ReNcell CX (cell line): ENCODE measurements around a stretch of chr22.

GRCh38 chr22:32074260-32074534 is 31.1 kb downstream of the SLC5A1 start:
- PRO-cap, result no peak

GRCh38 chr22:32334812-32335118 is 22.9 kb upstream of the RFPL3 start:
- PRO-cap, result no peak

- PRO-cap, result no peak
Observed at GRCh38 chr22:32354857-32355211, 2.8 kb upstream of the RFPL3 start.

GRCh38 chr22:32478862-32479335 is 4.3 kb downstream of the FBXO7 start:
- PRO-cap, result no peak

DNA sequence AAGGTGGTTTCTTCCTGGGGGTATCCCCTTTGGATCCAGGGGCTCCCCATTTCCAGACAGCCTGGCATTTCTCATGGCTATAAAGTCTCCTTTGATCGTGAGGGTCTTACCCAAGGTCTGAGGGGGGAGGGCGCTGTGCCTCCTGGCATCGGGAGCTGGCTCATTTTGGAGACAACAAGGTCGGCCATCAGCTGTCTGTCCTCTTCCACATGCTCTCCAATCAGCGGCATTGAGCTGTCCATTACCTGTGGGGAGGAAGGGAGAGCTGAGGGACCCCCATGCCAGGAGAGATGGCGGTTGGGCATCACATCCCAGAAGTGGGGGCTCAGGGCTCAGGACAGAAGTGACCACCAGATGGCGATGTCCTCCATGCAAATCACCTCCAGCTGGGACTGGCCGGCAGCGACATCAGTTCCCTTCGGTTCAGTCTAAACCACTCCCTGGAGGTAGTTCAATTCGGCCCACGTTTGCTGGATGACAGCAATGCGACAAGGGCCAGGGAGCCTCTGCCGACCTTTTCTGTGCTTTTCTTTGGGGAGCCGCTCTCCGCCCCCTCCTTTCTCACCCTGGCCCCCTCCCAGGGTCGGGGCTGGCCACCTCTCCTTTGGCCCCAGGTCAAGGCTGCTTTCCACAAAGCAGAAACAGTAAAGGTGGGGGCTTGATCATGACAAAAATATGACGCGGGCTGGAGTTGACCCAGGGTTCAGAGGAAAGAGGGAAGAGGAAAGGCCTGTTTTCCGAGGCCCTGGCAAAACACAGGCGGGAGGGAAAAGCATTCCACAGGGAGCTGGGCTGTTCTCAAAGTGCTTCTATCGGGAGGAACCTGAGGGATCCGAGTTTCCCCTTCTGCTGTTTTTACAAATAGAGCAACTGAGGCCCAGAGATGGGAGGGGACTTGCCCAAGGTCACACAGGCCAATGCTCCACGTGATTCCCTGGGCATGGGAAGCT is 54.4 kb downstream of the FBXO7 start:
- PRO-cap, result unidirectional peak, plus-strand start at position 460 of the sequence

- PRO-cap, result no peak
Observed at GRCh38 chr22:32542485-32543536, 68.2 kb downstream of the FBXO7 start.

GRCh38 chr22:32623889-32624304 is 149.3 kb downstream of the FBXO7 start:
- PRO-cap, result no peak

DNA sequence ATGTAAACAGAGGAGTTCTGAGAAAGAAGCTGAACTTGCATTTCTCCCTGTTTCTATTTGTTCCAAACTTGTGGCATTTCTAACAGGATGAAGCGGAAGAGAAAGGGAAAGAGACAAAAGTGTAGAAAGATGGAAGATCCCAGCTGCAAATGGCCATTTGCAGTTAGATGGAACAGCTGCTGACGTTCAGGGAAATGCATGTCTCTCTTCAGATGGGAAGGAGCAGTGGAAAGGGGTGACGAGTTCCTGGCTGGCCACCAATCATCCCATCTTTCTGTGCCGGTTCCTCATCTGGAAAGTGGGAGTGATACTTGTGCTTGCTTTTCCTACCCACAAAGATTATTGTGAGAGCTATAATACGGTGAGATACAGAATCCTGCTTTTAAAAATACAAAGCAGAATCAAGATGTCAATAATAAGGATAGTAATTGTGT is 1.3 kb upstream of the TIMP3 start:
- PRO-cap, result no peak

- PRO-cap, result no peak
Observed at GRCh38 chr22:32800593-32801228, 794 bp upstream of the TIMP3 start.

DNA sequence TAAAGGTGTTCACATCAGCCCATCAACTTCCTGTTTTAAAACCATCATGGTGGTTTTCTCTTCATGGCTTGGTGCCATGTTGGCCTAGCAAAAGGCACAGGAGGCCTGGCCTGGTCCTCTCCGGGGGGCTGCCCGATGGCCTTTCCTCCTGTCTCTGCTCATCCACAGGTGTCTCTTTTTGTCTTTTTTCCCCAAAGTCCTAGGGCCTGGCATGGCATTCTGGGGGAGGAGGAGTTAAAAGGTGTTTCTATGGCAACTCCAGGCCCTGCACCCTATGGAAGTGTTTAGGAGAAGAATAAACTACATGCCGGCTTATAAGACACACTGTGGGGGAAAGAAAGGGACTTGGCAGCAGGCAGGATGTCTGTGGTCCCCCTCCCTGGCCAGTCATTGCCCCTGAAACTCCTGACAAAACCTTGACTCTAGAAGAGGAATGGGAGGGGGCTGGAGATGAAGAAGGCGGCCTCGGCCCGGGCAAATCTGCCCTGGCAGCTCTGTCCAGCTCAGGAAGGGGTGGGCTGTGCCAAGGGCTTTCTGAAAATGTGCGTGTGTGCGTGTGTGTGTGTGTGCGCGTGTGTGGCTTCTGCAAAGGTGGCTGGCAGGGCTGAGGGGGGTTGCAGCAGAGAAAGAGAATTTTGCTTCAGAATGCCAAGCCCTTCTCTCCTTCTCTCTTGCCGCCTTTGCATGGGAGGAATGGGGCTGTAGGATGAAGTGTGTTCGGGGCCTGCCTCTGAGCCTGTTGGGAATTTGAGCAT is 3.1 kb downstream of the TIMP3 start:
- PRO-cap, result no peak

DNA sequence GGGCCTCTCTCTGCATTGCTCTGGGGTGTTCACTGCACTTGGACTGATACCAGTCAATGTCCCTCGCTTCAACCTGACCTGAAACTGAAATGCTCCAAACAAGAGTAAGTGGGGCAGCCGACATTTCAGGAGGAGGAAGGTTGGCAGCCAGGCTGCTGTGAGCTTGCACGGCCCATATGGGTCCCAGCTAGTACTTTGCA is 28.3 kb downstream of the TIMP3 start:
- PRO-cap, result no peak

- PRO-cap, result no peak
Observed at GRCh38 chr22:32854096-32855047, 52.9 kb downstream of the TIMP3 start.

DNA sequence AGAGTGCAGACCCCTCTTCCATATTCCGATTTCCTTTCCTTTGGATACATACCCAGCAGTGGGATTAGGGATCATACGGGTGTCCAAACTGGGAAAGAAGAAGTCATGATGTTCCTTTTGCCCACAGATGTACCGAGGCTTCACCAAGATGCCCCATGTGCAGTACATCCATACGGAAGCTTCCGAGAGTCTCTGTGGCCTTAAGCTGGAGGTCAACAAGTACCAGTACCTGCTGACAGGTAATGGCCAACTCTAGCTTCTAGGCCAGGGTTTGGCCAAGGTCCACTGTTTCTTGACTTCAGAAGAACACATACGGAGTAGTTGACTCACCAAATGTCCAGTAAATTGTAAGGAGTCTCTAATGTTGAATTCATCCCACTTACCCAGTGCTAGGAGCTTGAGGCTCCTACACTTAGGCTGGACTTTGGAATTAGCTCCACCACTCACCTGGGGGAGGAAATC is 55.6 kb downstream of the TIMP3 start:
- PRO-cap, result no peak

DNA sequence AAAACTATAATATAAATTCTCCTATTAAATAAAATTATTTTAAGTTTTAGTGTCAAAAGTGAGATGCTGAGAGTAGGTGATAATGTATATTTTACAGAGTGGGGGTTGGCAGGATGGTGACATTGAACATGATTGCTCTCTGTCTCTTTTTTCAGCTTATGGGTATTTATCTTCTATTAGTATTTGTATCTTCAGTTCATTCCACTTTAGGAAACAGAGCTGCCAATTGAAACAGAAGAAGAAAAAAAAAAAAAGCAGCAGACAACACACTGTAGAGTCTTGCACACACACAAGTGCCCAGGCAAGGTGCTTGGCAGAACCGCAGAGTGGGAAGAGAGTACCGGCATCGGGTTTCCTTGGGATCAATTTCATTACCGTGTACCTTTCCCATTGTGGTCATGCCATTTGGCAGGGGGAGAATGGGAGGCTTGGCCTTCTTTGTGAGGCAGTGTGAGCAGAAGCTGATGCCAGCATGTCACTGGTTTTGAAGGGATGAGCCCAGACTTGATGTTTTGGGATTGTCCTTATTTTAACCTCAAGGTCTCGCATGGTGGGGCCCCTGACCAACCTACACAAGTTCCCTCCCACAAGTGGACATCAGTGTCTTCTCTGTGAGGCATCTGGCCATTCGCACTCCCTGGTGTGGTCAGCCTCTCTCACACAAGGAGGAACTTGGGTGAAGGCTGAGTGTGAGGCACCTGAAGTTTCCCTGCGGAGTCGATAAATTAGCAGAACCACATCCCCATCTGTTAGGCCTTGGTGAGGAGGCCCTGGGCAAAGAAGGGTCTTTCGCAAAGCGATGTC is 59.6 kb downstream of the TIMP3 start:
- PRO-cap, result no peak

DNA sequence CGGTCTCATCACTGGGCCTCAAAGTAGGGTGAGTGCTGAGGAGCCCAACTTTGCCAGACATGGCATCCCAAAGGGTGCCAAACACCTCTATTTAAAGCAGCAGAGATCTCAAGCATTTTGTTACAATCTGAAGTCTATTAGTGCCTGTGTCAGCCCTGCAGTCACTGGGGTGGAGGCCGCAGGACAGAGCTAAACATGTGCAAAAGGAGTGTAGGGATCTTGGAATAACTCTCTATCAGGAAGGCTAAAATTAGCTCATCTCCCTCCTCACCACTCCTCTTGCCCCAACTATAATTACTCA is 87.4 kb downstream of the TIMP3 start:
- PRO-cap, result no peak

DNA sequence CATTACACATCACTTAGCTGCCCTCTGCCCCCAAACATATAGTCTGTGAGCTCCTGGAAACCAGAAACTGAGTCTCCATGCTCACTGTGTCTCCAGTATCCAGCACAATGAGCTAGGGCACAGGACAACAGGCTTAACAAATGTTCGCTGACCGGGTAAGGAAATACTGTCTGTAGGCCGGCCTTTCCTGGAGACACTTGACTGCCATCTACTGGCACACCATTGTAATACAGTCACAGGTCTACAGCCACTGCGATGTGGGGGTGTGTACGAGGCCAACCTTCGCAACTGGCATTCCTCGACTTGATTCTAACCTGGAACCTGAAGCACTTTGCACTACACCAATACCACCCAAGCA is 72.2 kb downstream of the SYN3 start:
- PRO-cap, result no peak

- PRO-cap, result no peak
Observed at GRCh38 chr22:33335641-33336313, 277.6 kb upstream of the SYN3 start.

DNA sequence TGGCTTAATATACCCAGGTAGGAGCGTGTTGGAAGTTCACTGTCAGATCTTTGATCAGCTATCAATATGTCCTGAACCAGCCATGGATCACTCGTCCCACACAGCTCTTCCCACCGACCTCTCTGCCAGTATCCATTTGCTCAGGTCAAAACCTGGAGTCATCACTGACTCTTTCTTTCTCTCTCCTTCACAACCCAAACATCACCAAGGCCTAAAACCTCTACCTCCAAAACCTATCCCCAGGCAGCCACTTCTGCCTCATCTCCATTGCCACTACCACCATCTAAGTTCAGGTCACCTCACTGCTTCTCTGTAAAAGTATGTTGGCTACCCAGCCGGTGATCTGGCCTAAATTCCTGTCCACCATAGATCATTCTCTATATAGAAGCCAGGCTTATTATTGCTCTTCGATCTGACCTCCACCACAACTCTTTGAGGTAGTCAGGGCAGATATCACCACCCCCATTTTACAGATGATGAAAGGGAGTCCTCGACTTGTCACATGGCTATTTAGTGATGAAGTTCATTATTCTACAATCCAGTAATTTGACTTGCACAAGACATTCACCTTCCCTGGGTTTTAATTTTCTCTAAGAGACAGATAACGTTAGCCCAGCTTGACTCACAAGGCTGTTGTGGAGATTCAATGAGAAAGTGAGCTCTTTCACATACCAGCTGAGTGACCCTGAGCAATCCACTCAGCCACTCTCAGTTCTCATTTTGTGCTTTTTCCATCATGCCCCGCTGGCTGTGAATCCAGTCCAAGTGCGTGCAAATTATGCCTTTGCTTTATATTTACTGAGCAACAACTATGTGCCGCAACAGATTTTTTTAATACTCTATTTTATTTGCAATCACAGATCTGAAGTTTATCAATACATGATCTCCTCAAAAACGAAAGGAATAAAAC is 176.8 kb downstream of the LARGE1 start:
- PRO-cap, result no peak

- PRO-cap, result no peak
Observed at GRCh38 chr22:33841575-33842097, 78.6 kb downstream of the LARGE1 start.

DNA sequence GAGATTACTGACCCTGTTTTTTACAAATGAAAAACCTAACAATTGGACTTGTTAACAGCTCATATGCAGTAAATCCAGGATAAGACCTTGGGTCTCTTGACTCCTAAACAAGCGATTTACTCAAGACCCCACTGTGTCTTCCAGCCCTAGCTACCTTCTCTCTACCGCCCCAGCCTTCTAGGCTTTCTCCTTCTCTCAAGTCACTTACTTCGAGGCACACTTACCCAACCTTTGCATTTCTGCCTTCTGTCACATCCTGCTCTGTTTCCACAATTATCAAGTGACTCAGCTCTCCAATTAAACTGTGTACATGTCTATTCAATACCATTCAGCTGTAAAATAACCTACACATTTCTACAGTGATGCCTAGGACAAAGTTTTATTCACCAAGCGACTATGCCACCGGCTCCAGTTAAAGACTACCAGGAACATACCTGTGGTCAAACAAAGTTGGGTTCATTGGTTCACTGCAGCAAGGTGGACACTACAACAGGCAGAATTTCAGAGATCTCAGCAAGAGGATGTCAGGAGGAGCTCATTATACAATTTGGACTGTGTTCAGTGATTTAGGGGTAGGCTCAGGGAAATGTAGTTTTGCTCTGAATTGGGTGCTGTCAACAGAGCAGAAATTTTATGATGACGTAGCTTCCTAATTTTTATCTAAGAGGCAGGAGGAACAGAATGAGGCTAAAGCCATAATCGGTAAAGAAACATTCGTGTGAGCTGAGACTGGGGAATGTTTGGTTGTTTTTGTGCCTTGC is 68.9 kb downstream of the LARGE1 start:
- PRO-cap, result no peak